Skin of body (tissue), 2 donors: ENCODE data around the genes CDKL3, CAMLG, DDX46 and C5orf24.

- RAMPAGE, long total RNA: no peak
Observed at GRCh38 chr5:134124953-134125685, 10.6 kb downstream of the TCF7 start.

DNA sequence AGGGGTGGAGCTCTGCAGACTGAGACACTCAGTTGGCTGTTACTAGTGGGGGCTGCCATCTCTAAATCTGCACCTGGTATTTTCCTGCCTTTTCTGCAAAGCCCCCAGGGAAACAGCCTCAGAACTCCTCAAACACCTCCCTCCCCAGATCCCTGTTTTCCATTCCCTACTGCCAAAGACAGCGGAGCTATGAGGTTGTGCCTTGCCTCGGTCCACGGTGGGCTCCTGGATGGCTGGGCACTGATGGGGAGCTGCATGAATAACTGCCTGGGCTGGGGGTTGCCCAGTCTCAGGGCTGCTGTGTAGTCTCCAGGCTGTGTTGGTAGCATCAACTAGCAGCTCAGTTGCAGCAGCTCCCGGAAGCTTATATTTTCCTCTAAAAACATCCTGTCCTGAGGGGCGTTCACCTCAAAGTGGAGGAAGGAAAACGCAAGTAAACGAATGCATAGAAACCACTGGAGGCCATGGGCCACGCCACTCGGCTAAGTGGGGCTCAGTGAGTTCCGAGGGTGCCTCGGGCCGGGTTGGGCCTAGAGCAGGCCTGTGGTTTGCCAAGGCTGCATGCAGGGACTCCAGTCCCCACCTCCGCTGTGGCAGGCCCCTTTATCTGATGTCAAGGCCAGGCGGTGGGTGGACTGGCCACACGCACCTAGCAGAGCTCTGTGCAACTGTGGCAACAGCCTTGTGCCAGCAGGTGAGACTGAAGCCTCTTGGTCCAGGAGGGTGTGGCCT is 14.9 kb downstream of the TCF7 start:
- RAMPAGE, long total RNA: no peak

DNA sequence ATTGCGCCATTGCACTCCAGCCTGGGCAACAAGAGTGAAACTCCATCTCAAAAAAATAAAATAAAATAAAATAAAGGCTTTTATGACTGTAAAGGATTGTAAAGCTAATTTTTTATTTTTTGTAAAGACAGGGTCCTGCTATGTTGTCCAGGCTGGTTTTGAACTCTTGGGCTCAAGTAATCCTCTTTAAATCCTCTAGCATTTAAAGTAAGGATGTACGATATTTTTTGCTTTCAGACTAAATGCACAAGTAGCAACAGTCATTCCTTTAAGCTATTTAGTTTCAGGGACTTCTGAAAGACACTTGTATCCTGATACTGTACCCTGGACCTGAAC is 6.7 kb downstream of the SKP1 start:
- RAMPAGE, long total RNA: no peak

DNA sequence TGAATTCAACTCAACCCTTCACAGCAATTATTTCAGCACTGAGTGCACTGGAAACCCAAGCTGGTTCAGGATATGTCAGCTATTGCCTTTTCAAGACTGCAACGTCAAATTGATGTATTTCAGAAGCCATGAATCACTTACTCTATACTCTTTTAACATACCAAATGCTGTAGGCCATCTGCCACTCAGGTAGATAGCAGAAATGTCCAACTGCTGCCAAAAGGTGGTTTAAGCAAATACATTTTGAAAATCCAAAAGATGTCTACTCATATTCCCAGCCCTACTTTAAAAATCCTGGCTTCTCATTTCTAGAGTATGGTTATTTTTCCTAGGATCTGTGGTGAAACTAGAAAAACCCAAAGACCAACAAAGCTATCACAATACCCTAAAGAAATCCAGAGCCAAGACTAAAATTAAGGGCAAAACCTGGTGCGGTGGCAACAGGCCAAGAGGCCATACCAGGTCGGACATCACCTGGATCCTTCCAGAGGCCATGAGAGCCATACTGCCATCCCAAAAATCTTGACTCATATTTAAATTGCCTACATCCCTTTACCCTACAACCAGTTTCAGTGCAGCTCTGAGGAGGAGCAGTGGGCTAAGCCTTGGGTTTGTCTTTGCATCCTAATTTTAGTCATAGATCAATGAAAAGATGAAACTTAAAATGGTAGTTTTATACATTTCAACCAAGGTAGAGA is 14.4 kb upstream of the SKP1 start:
- RAMPAGE, long total RNA: no peak

DNA sequence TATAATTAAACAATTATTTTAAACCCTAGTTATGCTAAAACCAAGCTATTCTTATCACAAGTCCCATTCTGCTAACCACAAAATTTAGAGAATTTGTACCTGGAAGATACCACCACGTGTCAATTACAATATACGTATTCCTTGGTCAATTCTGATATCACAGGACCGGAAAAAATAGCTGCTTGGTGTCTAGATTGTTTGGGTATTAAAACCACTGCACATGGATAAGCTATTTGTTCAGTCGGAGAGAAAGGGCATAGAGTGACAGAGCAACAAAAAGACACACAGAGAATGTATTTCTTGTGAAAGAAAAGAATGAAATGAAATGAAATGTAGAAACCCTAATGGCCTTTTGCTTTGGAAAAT is 19.0 kb upstream of the SKP1 start:
- RAMPAGE, long total RNA: no peak

- RAMPAGE, long total RNA: no peak
Observed at GRCh38 chr5:134224927-134225708, 755 bp downstream of the PPP2CA start.

GRCh38 chr5:134226887-134227302 is 1.0 kb upstream of the PPP2CA start:
- RAMPAGE, long total RNA: no peak

GRCh38 chr5:134366566-134367397 is at the start of gene CDKL3:
Gene CDKL3 (minus strand): TSS chr5:134367171.
- RAMPAGE, long total RNA: no peak

DNA sequence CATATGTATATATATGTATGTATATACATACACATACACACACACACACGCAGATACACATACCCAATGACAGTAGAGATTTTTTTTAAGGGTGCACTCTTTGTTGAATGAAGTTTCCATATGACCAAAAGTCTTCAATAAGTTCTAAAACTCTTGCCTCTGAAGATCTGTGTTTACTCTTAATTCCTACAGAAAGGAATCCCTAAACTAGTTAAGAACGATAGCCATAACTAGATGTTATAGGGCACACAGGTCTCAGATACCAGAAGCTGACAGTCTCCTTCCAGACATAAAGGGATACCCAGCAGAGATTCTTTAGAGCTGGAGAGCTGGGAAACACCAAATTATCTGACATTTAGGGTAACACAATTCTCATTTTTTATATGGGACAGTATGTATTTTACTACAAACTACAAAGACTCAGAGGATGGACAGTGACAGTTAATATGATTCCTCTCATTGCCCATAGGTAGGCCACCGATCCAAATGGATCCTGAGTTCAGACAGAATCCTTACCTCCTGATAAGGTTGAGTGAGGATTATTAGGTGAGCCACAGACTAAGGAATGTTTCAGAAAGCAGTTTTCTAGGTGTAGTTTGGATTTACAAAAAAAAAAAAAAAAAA is 12.4 kb downstream of the CDKN2AIPNL start:
- RAMPAGE, long total RNA: no peak

DNA sequence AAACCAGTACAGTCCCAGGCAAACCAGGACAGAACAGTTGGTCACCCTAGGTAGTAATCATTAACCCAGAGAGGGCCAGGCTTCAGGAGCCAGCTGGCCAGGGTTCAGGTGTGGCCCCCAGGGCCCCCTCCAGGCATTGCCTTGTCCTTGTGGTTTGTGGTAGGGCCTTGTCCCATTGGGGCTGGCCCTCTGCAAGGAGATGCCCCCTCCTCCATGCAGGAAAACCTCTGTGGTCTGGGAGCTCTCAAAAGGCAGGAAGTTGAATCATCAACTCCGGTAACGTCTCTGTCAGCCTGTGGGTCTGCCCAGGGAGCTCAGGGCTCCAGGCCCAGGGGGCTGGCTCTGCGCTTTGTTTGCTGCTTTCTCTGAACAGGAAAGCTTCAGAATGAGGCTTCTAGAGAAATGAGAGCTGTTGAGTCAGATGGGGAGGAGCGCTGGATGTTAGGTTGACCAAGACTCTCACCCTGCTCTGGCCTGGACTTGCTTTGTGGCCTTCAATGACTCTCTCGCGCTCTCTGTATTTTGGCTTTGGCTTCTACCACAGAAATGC is 22.2 kb upstream of the JADE2 start:
- RAMPAGE, long total RNA: no peak

GRCh38 chr5:134527339-134527937 is 2.0 kb downstream of the JADE2 start:
- RAMPAGE, long total RNA: no peak

- RAMPAGE, long total RNA: no peak
Observed at GRCh38 chr5:134634303-134634622, 1.6 kb upstream of the SAR1B start.

- RAMPAGE, long total RNA: no peak
Observed at GRCh38 chr5:134647535-134648306, 864 bp upstream of the SEC24A start.

- RAMPAGE, long total RNA: no peak
Observed at GRCh38 chr5:134661005-134661755, 12.6 kb downstream of the SEC24A start.

DNA sequence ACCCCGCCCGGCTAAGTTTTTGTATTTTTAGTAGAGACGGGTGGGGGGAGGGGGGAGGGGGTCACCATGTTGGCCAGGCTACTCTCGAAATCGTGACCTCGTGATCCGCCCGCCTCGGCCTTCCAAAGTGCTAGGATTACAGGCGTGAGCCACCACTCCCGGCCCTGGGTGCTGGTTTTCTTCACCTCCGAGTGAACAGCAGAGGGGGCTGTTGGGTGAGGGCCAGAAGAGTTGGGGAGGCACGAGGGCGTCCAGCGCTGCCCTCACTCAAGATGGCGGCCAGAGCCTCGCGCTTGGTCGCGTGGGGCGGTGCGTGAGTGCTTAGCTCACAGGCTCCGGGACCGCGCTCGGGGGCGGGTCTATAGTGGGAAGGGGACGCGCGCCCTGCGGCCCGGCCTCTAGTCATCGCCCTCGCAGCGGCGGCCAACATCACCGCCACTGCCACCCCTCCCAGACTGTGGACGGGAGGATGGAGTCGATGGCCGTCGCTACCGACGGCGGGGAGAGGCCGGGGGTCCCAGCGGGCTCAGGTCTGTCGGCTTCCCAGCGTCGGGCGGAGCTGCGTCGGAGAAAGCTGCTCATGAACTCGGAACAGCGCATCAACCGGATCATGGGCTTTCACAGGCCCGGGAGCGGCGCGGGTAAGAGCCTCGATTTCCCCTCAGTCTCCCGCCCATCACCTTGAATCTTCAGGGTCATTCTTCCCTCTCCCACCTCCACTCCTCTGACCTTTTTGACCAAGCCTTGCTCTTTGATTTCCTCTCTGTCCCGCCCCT is at the start of gene CAMLG:
Gene CAMLG (plus strand): TSS at position 397 of the 776 bp plus-strand sequence.
- RAMPAGE, long total RNA: no peak

- RAMPAGE, long total RNA: no peak
Observed at GRCh38 chr5:134758285-134759554, at the start of gene DDX46. Gene DDX46 (plus strand): TSS chr5:134758779.

- RAMPAGE, long total RNA: no peak
Observed at GRCh38 chr5:134845531-134846600, at the start of gene C5orf24. Gene C5orf24 (plus strand): TSS chr5:134845968.

DNA sequence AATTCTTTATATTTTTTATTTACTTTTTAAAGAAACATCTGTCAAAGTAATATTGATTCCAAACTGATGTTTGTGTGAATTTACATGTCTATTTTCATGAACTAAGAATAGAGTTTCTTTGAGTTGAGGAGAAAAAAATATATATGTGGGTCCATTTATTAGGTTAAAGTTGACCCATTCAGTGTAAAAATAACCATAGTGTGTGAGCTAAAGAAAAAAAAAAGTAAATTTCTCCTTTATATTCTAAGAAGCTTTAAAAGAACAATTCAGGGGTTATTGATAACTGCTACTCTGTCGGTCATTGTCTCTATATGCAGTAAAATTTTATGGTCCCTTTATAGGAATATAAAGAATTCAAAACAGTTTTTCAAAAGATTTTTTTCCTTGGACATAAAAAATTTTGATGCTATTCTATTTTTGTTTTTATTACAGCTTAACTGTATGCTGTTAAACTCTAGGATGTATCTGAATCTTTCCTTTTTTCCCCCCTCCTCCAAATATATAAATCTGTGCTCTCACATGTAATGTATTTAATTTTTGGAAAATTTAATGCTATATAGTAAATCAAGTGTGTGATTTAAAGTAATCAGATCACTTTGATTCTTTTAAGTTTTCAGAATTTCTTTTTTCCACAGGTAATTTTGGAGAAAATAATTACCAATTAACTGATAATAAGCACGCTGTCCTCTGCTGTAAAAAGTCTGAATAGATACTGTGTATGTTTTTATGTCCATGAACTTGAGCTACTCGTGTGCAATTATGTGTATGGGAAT is 13.3 kb downstream of the C5orf24 start:
- RAMPAGE, long total RNA: no peak

DNA sequence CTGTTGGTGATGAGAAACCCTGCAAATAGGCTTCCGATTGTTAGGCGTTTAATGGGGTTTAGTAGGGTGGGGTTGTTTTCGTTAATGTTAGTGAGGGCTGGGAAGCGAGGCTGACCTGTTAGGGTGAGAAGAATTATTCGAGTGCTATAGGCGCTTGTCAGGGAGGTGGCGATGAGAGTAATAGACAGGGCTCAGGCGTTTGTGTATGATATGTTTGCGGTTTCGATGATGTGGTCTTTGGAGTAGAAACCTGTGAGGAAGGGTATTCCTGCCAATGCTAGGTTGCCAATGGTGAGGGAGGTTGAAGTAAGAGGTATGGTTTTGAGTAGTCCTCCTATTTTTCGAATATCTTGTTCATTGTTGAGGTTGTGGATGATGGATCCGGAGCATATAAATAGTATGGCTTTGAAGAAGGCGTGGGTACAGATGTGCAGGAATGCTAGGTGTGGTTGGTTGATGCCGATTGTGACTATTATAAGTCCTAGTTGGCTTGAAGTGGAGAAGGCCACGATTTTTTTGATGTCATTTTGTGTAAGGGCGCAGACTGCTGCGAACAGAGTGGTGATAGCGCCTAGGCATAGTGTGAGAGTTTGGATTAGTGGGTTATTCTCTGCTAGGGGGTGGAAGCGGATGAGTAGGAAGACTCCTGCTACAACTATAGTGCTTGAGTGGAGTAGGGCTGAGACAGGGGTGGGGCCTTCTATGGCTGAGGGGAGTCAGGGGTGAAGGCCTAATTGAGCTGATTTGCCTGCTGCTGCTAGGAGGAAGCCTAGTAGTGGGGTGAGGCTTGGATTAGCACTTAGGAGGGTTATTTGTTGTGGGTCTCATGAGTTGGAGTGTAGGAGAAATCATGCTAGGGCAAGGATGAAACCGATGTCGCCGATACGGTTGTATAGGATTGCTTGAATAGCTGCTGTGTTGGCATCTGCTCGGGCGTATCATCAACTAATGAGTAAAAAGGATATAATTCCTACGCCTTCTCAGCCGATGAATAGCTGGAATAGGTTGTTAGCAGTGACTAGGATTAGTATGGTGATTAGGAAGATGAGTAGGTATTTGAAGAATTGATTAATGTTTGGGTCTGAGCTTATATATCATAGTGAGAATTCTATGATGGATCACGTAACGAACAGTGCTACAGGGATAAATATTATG is 20.5 kb downstream of the PCBD2 start:
- RAMPAGE, long total RNA: no peak

- RAMPAGE, long total RNA: no peak
Observed at GRCh38 chr5:135246666-135247361, 152.2 kb downstream of the MACROH2A1 start.